Melanocyte of skin (primary cell): ENCODE measurements around a stretch of chr1.

DNA sequence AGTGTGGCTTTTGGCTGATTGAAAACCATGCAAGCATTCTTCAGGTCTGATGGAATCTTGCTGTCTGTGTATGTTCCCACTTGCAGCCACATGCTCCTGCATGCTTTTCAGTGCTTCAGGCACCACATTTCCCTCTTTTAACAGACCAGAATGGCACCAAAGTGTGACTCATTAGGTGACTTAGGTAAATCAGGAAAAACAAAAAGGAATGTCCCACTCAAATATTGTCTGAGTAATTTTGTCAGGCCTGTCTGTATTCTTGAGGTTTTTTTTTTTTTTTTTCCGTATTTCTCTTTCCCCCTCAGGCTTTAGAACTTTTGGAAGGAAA, 80.7 kb upstream of the CD55 start:
- CAGE, long polyA plus RNA, 2 experiments = no peak in any of the 2 experiments

- CAGE, long polyA plus RNA, 2 experiments = no peak in any of the 2 experiments
Observed at GRCh38 chr1:207323542-207324394, 2.3 kb downstream of the CD55 start.

GRCh38 chr1:207330106-207330503, 8.6 kb downstream of the CD55 start:
- CAGE, long polyA plus RNA, 2 experiments = no peak in any of the 2 experiments

DNA sequence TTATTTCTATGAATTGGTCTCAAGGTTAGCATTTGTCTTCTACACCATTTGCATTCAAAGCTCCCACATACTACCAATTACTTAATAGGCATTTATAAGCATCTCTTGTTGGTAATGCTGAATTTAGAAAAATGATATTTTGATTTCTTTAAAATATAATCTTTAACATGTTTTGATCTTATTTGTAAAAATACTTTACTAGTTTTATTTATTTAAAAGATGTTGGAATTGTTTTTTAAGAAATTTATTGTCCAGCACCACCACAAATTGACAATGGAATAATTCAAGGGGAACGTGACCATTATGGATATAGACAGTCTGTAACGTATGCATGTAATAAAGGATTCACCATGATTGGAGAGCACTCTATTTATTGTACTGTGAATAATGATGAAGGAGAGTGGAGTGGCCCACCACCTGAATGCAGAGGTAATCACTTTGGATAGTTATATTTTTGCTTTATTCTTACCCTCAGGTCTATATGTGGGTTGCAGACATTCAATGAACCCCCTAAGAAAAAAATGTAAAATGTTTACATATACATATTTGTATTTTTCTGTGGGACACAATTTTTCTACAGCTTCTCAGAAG, 9.5 kb downstream of the CD55 start:
- CAGE, long polyA plus RNA, 2 experiments = no peak in any of the 2 experiments

DNA sequence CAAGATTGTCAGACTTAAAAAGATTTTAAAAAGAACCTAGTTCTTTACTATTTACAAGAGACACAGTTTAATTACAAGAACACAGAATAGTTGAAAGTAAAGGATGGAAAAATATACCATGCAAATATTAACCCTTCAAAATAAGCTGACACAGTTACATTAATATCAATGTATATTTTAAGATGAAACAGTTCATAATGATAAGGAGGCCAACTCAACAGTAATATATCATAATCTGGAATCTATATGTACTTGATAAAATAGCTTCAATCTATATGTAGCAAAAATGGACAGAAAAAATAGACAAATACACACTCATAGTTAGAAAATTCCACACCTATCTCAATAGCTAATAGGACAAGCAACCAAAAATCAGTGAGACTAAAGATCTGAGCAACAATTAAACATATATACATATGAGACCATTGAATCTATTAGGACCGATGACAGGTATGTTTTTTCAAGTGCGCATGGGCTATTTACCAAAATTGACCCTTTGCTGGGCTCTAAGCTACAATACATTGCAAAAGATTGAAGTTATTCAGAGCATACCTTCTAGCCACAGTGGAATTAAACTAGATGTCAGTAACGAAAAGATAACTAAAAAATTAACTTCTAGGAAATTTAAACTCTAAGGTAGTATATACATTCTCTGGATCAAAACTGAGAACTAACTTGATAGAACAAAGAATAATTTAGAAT, 13.5 kb downstream of the CD55 start:
- CAGE, long polyA plus RNA, 2 experiments = no peak in any of the 2 experiments

DNA sequence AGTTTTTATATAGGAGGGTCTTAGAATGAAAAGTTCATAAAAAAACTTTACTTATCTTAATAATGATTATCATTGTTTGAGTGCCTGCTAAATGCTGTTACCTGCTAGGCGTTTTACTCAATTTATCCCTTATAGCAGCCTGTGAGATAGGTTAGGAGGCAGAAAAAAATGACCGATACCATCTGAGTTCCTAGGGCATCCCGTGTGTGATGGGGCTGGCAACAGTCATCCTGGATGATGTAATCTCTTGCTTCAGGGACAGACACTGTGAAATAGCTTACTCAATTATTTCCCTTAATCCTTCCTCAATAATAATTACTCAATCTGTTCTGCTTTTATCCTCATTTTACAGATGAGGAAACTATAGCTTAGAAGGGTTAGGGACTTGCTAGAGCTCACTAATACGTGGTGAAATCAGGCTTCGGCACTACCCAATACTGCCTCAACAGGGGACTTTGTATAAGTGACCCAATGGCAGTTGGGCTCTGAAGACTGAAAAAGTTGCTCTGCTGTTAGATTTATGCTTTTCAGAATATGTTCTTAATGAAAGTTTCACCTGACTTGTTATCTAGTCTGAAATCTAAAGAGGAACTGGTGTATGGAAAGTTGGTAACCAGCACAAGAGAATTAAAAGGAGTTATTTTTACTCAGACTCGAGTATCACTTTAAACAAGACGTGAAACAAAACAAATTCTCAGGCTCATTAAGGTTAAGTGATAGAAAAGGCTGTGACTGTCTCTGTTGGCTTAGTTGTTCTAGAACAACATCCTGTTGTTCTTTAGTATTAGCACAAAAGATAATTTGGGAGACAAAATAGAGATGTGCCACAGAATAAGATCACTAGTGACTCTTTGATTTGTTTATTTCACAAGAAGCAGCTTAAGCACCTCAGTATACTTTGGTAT, 14.3 kb downstream of the CD55 start:
- CAGE, long polyA plus RNA, 2 experiments = no peak in any of the 2 experiments

DNA sequence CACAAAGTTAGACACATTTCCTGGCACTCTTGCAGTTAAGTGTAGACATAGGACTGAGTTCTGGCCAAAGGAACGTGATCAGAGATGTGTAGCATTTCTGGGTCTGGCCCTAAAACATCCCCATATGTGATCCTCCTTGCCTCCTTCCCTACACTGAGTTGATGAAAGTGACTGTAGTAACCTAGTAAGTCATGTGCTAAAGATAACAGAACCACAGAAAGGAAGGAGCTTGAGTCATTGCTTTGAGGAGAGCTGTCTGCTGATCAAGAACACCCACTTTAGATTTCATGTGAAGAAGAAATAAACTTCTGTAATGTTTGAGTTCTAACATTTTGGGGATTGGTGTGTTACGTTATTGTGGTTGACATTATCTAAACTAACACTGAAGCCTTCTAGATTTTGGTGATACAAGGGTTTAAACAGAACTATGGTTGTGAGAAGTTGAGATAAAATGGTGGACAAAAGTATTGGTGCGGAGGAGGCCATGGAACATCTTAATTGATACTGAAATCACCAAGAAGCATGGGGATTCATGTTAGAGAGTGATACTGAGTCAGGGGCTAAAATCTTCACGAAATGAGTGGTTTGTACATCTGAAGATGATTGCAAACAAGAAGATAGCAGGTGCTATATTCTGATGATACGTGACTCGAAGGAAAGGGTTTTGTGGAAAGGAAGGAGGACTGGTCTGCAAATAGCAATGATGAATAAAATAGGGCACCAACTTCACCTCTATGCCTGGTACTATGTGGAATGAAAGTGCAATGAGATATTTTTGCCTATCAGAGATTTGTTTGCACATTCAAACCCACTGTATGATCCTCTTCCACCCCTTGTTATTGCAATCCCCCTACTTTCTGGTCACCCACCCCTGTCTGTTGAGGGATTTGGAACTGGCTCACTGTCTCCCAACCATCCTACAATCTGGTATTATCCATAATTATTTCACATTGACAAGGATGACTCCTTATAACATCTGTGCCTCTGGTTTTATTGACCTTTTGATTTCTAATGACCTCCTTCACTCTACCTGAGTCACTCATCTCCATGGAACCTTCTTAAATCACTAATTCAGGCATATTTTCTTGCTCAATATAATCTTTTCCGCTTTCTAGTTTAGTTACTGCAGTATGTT, 42.1 kb downstream of the CD55 start:
- CAGE, long polyA plus RNA, 2 experiments = no peak in any of the 2 experiments

GRCh38 chr1:207393251-207393886, 60.8 kb upstream of the CR2 start:
- CAGE, long polyA plus RNA, 2 experiments = no peak in any of the 2 experiments

GRCh38 chr1:207812866-207813485, 61.1 kb downstream of the CD46 start:
- CAGE, long polyA plus RNA, 2 experiments = no peak in any of the 2 experiments

GRCh38 chr1:207826291-207827392, 74.8 kb downstream of the CD46 start:
- CAGE, long polyA plus RNA, 2 experiments = no peak in any of the 2 experiments

DNA sequence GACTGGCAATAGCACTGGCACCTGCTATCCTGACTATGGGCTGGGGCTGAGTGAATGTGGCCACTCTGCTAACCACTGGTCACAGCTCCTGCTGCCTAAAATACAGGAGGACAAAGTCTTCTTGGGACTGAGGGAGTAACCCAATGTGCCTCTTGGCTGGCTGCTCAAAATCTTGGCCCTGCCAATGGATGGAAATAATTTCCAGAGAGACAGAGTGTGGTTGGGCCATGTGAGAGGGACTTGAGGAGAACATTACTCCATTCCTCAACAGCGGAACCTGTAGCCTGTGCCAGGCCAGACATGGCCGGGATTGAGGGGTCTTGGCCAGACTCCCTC, 79.5 kb downstream of the CD34 start:
- CAGE, long polyA plus RNA, 2 experiments = no peak in any of the 2 experiments

DNA sequence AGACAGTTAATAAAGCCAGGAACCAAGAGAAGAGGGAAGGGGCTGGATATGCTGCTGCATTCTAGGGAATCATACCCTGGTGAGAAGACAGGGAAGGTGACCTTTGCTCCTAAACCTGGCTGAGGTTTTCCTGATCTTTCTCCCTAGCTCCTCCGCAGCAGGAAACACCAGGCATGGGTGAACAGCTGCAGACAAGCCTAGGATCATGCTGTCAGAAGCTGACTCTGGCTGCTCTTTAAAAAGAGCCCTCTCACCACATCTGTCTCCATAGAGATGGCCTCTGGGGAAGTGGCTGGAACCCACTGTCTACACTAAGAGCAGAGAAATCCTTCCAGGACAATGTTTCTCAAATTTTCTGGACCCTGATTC, 57.6 kb downstream of the CD34 start:
- CAGE, long polyA plus RNA, 2 experiments = no peak in any of the 2 experiments

DNA sequence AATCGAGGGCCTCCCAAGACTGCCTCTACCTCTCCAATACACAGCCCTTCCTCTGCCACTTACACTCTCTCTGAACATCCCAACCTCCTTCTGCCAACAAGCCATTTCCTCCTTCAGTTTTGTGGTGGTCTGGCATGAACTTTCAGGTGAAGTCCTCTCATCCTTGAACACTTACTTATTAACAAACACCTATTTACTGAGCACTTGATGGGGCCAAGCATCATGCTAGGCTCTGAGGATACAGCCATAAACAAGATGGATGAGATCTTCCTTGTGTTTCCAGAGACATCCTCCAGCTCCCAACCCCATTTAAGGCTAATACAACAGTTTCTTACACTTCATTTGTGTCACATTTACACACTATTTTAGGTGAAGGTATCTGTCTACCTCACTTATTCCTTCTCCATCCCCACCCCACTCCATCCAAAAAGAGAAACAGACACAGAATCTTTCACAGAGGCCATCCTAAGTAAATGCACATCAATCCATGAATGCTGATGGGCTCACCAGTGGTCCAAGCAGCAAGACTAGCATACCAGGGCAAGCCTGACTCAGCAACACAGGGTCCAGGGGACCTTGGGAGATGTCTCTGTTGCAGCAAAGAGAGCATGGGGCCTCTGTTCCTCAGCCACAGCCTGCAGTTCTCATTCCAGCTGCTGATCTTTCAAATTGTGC, 54.9 kb downstream of the CD34 start:
- CAGE, long polyA plus RNA, 2 experiments = no peak in any of the 2 experiments

- CAGE, long polyA plus RNA, 2 experiments = no peak in any of the 2 experiments
Observed at GRCh38 chr1:207871074-207872006, 39.6 kb downstream of the CD34 start.

DNA sequence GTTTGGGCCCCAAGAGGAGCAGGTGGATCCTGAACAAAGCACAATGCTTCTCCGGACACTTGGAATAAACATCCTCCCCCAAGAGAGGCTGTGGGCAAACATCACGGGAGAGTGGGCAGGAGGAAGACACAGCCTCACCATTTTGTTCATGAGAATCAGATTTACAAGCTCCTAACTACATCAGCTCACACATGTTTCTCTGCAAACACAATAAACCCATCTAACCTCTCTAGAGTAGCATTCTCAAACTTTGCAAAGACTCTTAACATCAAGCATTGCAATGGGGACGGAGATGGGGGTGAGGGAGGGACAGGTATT, 18.0 kb downstream of the CD34 start:
- CAGE, long polyA plus RNA, 2 experiments = no peak in any of the 2 experiments

GRCh38 chr1:207923349-207923947, 12.5 kb upstream of the CD34 start:
- CAGE, long polyA plus RNA, 2 experiments = no peak in any of the 2 experiments

- CAGE, long polyA plus RNA, 2 experiments = no peak in any of the 2 experiments
Observed at GRCh38 chr1:207962420-207963246, 51.7 kb upstream of the CD34 start.

- CAGE, long polyA plus RNA, 2 experiments = no peak in any of the 2 experiments
Observed at GRCh38 chr1:208043578-208044362, 132.8 kb upstream of the CD34 start.

DNA sequence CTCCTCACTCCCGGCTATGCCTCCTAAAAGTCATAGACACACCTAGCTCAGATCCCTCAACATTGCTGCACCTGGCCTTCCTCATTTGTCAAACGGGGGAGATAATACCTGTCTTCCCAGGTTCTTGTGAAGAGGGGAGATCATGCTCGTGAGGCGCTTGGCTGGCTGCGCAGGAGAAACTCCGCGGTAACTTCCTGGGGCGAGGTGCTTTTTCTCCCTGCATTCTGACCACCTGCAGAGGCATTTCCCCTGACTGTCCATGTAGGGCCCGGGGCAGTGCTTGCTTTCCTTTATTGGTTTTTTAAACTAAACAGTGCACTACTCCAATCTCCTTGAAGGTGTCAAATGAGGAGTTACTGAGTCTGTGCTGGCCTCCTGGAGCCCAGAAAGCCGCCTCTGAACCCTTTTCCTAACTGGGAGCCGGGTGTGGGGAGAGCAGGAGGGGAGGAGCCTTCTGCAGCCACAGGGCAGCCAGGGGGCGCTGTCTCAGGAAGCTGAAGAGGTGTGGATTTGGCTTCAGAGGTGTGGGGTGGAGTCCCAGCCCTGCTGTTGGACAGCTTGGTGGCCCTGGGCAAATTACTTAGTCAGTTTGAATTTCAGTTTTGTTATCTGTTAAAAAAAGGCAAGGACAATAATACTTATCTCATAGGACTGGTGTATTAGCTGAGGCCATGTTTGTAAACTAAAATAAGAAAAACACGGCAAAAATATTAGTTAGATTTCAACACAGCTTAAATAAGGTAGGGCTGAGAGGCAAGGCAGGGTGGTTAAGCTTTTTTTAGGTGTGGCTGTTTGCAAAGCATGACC, 112.1 kb downstream of the PLXNA2 start:
- CAGE, long polyA plus RNA, 2 experiments = no peak in any of the 2 experiments

- CAGE, long polyA plus RNA, 2 experiments = no peak in any of the 2 experiments
Observed at GRCh38 chr1:208177479-208178184, 66.6 kb downstream of the PLXNA2 start.